ENCODE measurements around the genes VIT, HEATR5B and SULT6B1.

GRCh38 chr2:36563448-36564255 is 34.3 kb downstream of the FEZ2 start:
- PRO-cap: no peak
- RAMPAGE, long total RNA, 3 experiments: no peak in any of the 3 experiments

- PRO-cap: unidirectional peak, plus-strand start at chr2:36696780
- RAMPAGE, long total RNA, 3 experiments: start-site peak on the plus strand in 3 of 3 experiments, at chr2:36696703-36696881 at its widest, 27 to 467 reads per replicate
Observed at GRCh38 chr2:36696634-36696902, at the start of gene VIT. Gene VIT (plus strand): TSS chr2:36696707.

- PRO-cap: no peak
- RAMPAGE, long total RNA, 3 experiments: no peak in any of the 3 experiments
Observed at GRCh38 chr2:37020164-37020602, 53.8 kb upstream of the STRN start.

DNA sequence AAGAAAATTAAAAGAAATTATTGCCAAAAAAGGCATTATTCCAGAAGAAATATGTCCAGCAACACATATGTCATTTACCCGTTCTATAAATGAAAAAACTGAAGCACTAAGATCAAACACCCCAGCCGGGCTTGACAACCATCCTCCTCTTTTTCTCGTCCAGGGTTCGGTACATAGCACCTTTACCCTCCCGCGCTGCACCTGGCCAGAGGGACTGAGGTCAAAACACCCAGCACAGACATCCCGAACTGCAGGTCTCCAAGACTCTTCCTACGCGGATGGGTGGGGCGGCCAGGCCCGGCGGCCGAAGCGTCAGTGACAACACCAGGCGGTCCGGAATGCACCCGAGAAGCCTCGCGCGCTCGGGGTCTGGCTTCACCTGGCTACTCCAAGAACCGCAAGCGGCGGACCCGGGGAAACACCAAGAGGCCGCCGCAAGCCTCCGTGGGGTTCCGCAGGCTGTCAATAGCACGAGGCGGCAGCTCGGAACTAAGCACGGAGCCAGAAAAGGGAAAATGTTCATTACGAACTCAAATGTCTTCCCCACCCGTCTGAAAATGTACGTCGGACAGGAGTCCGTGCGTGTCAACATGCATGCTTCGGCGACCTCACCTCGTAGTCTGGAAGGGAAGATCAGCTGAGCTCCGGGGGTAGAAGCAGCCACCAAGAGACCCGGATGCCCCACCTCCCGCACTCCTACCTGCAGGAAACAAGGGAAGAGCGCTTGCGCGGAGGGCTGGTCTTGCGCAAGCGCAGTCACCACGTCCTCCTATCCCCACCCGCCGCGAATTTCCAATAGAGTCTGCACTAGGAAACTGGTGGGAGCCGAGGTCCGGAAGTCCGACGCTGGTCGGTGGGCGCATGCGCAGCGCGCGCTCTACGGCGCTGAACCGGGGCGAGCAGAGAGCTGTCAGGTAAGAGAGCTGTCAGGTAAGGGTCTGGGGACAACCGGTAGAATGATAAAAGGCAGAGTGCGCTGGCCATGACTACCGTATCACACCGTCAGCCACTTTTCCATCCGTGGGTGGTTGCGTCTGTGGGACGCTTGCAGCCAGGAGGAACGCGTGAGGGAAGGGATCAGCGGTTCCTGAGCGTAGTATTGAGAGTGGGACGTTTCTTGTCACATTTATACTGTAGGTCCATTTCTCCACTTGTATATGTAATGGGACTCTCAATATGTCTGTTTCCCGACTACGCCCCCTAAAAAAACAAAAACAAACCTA is at the start of gene HEATR5B:
Gene HEATR5B (minus strand): TSS at position 716 of the 1,223 bp plus-strand sequence.
- PRO-cap: unidirectional peak, plus-strand start at position 321 of the sequence; bidirectional peak, plus-strand start at position 880 of the sequence, minus-strand start at position 698 of the sequence
- RAMPAGE, long total RNA, 3 experiments: start-site peak on the plus strand in 3 of 3 experiments, centred at positions 858 to 872 of the sequence, 545 to 978 reads per replicate; start-site peak on the minus strand in 3 of 3 experiments, centred at positions 655 to 680 of the sequence, 380 to 437 reads per replicate

DNA sequence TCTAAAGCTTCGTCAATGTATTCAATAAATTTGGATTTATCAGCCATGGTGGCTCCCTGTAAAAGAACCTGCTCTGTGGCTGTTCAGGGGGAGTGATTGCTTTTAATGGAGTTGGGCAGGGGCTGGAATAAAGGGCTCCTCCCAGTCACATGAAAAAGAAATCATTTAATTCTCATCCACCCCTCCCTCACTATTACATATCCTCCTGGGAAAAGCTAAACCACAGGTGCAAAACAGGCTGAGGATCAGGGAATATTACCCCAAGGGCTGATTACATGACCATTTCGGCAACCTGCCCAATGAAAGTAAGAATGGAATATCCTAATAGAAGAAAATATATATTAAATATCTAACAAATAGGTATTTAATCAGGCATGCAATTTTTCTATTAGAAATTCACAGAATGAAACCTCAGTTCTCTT is at the start of gene SULT6B1:
Gene SULT6B1 (minus strand): TSS at position 77 of the 422 bp plus-strand sequence.
- PRO-cap: no peak
- RAMPAGE, long total RNA, 3 experiments: no peak in any of the 3 experiments

DNA sequence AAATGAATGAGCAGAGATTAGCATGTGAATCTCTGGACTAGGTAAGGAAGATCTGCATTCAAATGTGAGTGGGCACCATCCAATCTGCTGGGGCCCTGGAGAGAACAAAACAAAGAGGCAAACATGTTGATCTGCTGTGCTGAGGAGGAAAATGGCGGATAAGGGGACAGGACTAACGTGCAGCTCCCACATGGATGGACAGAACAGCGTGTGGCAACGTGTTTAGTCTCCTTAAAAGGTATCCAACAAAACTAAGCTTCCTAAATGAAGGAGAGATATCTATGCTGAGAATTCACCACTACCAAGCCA is 9.7 kb downstream of the CEBPZOS start:
- PRO-cap: no peak
- RAMPAGE, long total RNA, 3 experiments: no peak in any of the 3 experiments

- PRO-cap: no peak
- RAMPAGE, long total RNA, 3 experiments: no peak in any of the 3 experiments
Observed at GRCh38 chr2:37211791-37212101, 15.4 kb downstream of the CEBPZOS start.

DNA sequence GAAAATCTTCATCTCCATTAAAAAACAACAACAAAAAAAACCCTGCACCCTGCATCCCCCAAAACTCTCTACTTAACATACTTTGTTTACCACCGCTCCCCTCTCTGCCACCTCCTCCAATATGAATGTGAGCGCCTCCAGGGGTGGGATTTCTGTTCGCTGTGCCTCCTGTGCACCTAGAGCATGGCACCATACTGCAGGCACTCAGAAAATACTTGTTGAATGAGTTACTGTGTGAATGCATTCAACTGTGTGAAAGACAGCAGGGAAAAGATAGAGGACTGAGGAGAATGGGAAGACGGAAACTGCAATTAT is 4.6 kb downstream of the CEBPZ start:
- PRO-cap: no peak
- RAMPAGE, long total RNA, 3 experiments: no peak in any of the 3 experiments

DNA sequence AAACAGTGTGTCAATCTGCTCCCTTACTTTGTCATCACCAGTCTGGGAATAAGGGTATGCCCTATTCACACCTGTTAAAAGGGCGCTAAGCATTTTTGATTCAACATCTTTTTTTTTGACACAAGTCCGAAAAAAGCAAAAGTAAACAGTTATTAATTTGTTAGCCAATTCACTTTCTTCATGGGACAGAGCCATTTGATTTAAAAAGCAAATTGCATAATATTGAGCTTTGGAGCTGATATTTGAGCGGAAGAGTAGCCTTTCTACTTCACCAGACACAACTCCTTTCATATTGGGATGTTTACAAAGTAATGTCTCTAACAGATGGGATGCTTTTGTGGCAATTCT is 3.8 kb downstream of the CEBPZ start:
- PRO-cap: no peak
- RAMPAGE, long total RNA, 3 experiments: no peak in any of the 3 experiments

GRCh38 chr2:37323688-37324190 is 894 bp downstream of the PRKD3 start:
- PRO-cap: unidirectional peak, plus-strand start at chr2:37323894; unidirectional peak, minus-strand start at chr2:37324007
- RAMPAGE, long total RNA, 3 experiments: no peak in any of the 3 experiments

DNA sequence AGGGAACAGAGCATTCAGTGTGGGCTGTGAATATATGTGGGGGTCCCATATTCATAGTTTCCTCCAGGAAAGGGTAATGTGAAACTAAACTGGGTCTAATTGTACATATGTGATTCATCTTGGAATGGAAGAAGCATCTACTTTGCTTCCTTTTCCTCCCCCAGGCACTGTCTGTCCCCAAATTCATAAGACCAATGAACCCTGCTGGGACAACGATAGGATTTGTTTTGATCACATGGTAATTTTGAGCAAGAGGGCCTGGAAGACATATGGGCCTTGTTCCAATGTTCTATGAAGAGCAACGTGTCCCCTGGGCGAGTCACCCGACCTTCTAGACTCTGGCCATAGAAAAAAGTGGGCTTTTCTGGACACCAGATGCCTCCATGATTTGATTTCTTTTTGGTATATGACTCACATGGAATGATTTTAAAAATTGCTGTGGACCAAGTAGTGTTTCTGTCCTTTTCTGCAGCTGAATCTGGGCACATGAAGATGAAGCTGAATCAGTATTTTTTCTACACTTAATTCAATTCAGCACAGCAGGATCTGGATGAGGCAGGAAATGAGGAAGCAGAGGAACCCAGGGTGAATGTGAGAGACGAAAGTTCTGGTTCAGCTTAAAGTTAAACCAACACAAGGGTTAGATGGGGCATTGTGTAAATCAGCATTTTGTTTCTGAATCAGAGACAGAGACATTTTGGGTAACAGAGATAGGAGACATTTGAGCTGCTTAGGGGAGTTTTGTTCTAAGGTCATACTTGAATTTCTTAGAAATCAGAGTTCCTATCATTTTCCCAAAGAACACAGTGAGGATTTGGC is 104.9 kb downstream of the CDC42EP3 start:
- PRO-cap: bidirectional peak, plus-strand start at position 294 of the sequence, minus-strand start at position 196 of the sequence; unidirectional peak, plus-strand start at position 529 of the sequence
- RAMPAGE, long total RNA, 3 experiments: no peak in any of the 3 experiments

DNA sequence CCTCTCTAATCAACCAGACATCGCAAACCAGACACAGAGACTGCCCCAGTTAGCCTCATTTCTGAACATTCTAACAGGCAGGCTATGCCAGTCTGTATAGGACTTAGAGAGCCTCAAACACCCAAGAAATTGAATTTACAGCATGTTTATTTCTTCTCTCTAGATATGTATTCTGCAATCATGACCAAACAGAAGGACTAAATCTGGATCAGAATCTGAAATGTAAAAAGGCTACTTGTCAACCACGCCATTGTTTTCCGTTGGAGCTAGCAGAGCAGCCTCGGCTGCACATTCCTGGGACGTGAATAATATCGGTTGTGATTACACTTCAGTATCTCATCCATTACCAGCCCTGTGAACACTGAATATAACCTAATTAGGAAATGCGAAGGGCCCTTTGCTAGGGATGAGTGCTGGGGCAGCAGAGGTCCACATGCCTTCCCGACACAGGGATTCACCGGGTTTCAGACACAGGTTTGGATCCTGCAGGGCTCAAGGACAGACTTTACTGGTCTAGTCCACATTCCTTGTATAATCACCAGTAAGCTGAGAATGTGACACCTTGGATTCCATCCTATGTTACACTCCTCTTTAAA is 17.6 kb upstream of the CDC42EP3 start:
- PRO-cap: bidirectional peak, plus-strand start at position 449 of the sequence, minus-strand start at position 307 of the sequence
- RAMPAGE, long total RNA, 3 experiments: no peak in any of the 3 experiments

DNA sequence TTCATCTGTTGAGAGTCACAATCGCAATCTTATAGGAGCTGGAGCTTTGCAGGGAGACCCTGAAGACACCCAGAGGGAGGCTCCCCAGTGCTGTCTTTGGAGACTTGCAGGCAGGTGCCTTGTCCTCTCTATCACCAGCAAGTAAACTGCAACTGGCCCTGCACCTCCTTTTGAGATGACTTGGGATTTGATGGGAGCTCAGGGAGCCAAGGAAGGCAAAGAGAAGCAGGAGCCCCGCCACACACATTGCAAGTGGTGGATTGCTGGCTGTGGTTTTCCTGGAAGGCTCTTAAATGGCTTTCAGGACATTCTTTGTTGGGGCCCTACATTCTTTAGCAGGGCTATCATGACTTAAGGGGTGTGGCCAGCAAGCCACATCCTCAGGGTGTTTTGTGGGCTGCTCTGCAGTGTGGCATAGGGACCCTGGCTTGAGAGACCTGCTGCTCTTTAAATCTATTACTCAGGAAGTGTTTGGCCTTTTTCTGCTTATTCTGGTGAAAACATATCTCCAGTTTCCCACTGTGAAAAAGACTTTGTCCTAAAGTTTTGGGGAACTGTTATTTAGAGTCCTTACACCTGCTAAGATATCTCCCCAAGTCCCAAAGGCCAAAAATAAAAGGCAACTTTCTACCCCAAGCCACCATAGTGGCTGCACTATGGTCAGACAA is 40.0 kb upstream of the CDC42EP3 start:
- PRO-cap: no peak
- RAMPAGE, long total RNA, 3 experiments: no peak in any of the 3 experiments

- PRO-cap: no peak
- RAMPAGE, long total RNA, 3 experiments: no peak in any of the 3 experiments
Observed at GRCh38 chr2:38075323-38075660, 659 bp downstream of the CYP1B1 start.

DNA sequence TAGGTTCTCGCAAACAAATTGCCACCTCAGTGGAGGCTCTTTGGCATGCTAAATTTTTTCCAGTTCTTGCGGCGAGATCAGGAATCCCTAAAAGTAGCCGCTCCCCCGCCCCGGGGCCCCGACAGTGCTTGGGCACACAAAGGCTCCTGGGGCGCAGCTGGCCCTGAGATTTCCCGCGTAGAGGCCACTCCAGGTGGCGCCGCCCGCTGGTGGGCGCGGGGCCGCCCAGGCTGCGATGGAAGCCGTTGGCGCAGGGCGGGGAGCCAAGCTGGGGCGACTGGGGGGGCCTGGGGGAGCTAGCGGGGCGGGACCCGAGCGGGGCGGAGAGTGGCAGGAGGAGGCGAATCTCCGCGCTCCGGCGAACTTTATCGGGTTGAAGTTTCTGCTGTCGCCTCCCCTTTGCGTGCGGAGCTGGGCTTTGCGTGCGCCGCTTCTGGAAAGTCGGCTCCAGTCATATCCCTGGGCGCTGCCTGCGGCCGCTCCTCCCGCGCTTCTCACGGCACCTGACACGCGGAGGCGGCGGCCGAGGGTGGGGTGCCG is 702 bp upstream of the CYP1B1 start:
- PRO-cap: bidirectional peak, plus-strand start at position 450 of the sequence, minus-strand start at position 240 of the sequence; bidirectional peak, plus-strand start outside the sequence, minus-strand start at position 505 of the sequence
- RAMPAGE, long total RNA, 3 experiments: no peak in any of the 3 experiments

GRCh38 chr2:38091717-38092817 is 16.1 kb upstream of the CYP1B1 start:
- PRO-cap: bidirectional peak, plus-strand start at chr2:38092458, minus-strand start at chr2:38092343
- RAMPAGE, long total RNA, 3 experiments: no peak in any of the 3 experiments

GRCh38 chr2:38376008-38376534 is 1.0 kb downstream of the ATL2 start:
- PRO-cap: unidirectional peak, plus-strand start at chr2:38376359
- RAMPAGE, long total RNA, 3 experiments: no peak in any of the 3 experiments

DNA sequence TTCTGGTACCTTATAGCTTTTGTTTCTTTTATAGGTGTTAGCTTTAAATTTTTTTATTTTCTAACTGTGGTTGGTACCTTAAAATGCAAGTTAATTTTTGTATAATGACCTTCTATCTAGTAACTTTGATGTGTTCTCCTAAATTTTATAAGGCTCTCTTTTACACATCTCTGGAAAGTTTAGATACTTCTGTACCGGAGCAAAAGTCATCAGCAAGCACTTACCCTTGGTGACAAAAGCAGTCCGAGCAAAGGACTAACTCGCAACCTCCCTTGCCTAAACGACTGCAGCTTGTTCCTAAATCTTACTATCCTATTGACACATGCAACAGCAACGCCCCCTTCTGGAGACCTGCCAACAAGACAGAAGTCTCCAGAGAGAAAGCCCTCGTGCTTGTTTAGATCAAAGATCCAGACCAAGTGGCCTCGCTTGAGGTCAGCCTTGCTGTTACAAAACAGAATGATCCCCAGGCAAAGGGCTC is 94.5 kb downstream of the HNRNPLL start:
- PRO-cap: bidirectional peak, plus-strand start outside the sequence, minus-strand start at position 288 of the sequence
- RAMPAGE, long total RNA, 3 experiments: no peak in any of the 3 experiments

- PRO-cap: no peak
- RAMPAGE, long total RNA, 3 experiments: no peak in any of the 3 experiments
Observed at GRCh38 chr2:38578426-38579339, 24.0 kb downstream of the HNRNPLL start.

DNA sequence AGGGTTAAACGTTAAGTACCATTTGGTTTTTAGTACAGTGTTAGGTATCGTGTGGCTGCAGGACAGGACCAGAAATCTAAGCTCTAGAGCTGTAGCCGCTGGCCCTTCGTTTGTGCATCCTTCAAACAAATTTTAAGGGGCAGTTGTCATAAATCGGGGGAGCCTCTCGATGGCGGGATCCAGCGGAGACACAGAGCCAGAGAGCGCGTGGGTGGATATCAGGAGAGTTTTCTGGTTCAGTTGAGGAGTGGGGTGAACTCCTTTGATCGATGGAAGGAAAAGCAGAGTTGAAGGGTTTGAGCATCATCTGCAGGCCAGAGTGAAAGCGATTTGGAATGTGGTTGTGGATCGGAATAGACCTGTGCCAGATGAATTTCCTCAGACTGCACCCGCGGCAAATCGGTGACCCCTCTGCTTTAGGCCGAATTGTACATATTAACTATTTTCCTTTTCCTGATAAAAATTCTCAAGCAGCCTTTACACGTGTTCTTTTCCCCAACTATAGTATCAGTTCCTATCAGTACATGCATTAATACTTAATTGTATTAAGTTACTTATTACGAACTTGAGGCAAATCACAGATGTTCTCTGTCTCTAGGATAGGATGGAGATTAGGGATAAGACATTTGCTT is 406 bp downstream of the GEMIN6 start:
- PRO-cap: no peak
- RAMPAGE, long total RNA, 3 experiments: no peak in any of the 3 experiments